Hepatocyte (in vitro differentiated cells and primary cell): Measurements from ENCODE around the gene ZNF248.

DNA sequence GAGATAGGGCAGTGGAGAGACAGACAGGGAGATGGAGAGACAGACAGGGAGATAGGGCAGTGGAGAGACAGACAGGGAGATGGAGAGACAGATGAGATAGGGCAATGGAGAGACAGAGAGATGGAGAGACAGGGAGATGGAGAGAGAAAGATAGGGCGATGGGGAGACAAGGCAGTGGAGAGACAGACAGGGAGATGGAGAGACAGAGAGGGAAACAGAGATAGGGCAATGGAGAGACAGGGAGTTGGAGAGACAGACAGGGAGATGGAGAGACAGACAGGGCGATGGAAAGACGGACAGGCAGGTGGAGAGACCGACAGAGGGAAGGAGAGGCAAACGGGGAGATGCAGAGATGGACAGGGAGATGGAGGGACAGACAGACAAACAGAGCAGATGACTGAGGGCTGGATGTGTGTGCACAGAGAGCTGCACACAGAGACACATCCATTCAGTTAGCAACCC, 133.7 kb downstream of the CCNY start:
- RAMPAGE, long total RNA, result no peak
- RRBS, result no CpG with 5 or more reads among the region's 5 CpGs

DNA sequence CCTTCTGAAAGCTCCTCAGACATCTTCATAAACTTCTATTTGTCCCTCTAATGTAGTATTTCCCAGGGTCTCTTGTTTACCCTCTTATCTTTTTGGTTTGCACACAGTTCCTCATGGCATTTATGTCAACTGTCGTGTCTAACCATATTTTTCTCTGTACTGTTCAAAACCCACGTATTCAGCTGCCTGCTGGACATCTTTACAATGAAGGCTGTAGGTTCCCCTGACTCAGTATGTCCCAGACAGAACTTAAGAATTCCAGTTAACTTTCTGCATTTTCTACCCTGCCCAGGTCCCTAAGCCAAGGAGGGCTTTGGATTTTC, 119.3 kb upstream of the GJD4 start:
- RAMPAGE, long total RNA, result no peak
- RRBS, result no CpG with 5 or more reads among the region's 2 CpGs

DNA sequence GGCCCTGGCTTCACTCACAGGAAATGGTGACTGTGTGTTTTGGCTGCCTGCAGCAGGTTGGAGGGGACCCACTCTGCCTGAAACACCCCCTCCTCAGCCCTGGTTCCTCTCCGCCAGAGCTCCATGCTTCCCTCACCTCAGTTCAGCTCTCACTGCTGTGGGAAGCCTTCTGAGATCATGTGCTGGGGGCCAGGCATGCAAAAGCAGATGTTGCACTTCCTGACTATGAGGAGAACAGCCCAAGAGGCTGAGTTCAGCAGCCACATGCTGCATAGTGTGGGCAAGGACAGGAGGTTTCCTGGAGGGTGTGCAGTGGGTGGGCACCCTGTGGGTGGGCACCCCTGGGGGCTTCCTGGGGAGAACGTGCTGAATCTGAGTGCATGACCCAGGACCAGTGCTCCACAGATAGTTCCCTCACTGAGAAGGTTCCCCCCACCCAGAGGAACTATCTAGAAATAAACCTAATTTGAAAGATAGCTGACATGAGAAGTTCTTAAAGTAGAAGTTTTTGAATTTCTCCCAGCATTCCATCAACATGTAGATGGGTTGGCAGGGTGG, 40.4 kb upstream of the GJD4 start:
- RAMPAGE, long total RNA, result no peak
- RRBS, result no CpG with 5 or more reads among the region's 2 CpGs

DNA sequence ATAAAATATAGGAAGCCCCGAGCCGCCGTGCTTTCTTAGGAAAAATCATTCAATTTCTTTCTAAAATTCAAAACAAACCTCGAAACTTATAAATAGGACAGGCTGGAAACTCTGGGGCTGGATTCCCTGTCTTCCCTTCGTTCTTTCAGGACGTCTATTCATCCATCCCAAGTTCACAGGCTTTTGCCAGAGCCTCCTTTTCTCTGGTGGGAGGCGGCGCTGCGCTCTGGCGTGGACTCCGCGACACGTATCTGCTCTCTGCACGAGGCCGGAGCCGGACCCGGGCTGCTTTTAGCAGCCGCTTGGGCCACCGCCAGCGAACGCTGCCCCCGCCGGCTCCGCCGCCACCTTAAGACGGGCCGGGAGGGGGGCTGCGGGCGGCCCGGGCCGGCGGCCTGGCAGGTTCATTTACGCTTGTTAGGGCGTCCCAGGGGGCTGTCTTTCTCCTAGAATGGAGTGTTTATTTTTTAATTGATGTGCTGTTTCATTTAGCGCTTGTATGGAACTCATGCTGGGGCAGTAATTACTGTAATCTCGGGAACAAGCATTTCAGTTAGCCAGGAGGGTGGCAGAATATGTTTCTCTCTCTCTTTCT, 1.1 kb upstream of the FZD8 start:
- RAMPAGE, long total RNA, result no peak
- RRBS, result 2% methylated on average over 7 of the region's 36 CpGs

DNA sequence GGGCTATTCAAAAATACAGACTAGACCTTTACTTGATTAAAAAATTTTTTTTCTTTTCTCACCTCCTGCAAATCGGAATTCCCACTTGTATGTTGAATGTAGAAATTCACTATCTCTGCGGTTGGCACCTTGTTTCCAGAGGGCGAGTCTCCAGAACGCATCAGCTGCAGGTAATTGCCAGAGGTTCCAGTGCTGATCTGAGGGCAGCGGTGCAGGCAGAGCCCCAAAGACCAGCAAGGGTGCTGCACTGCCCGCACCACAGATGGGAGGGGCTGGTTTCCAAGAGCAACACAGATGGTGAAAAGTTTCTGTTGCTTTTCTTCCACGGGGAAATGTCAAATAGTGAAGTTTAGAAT, 2.3 kb upstream of the FZD8 start:
- RAMPAGE, long total RNA, result no peak
- RRBS, result no CpG with 5 or more reads among the region's 7 CpGs

DNA sequence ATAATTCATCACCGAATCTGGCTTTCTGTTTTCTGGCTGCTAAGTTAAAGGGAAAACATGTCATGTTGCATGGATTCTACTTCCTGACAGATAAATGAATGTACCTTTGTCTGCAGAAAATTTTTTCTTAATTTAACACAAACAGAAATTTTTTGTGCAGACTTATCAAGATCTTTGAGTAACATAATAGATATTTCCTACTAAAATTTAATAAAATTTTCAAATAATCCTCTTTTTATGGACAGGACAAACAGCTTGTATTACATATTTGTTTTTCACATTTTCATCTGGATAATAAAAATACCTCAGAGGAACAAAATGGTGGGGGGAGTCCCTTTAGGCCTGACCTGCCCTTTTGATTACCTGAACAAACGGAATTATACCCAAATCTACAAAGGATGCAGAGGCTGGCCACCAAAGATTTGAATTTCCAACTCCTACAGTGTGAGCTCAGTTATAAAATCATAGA, 636.9 kb upstream of the FZD8 start:
- RAMPAGE, long total RNA, result no peak
- RRBS, result no CpG with 5 or more reads among the region's 2 CpGs

DNA sequence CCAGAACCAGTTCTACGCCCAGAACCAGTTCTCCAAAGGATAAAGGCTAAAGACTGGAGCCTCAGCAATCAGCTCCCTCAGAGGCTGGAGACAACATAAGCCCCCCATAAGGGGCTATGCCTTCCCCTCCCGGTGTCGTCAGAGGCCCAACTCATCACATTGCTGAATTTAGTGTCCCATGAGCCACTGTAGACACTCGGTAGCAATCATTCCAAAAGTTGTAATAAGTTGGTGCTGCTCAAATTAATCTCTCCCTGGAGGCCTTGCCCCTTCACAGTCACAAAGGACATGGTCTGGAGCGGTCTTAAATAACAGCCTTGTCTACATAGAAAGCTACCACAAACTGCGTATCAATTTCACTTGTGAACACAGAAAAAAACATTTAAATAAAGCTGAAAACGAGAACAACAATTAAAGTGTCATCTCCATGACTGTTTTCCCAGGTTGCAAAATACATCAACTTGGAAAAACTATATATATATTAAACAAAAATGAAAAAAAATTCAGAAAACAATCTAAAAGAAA, 35.4 kb downstream of the ZNF248 start:
- RAMPAGE, long total RNA, result no peak
- RRBS, result no CpG with 5 or more reads among the region's 7 CpGs

- RAMPAGE, long total RNA, result no peak
- RRBS, result under 1% methylated on average over 3 of the region's 63 CpGs
These were observed at the start of gene ZNF248 for GRCh38 chr10:37856696-37857876. Gene ZNF248, minus strand, starts transcription at chr10:37857610.

DNA sequence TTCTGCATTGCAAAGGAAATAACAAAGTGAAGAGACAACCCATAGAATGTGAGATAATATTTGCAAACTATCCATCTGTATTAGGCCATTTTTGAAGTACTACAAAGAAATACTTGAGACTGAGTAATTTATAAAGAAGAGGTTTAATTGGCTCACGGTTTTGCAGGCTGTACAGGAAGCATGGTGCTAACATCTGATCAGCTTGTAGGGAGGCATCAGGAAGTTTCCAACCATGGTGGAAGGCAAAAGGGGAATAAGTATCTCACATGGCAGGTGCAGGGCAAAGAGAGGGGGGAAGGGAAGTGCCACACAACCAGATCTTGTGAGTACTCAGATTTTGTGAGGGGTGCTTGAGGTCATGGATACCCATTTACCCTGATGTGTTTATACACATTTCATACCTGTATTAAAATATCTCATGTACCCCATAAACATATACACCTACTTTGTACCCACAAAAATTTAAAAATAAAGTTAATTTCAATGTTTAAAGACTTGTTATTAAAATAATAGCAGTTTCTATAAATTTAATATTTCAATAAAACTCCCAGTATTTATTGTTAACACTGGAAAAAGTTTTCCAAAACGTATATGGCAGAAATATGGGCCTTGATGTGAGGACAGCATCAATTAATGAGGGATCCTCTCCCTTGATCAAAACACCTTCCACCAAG, 28.8 kb downstream of the ZNF37A start:
- RAMPAGE, long total RNA, result no peak
- RRBS, result no CpG with 5 or more reads among the region's 2 CpGs

- RAMPAGE, long total RNA, result no peak
- RRBS, result no CpG with 5 or more reads among the region's 3 CpGs
These were observed 513.5 kb downstream of the ZNF33B start for GRCh38 chr10:42125006-42125206.

DNA sequence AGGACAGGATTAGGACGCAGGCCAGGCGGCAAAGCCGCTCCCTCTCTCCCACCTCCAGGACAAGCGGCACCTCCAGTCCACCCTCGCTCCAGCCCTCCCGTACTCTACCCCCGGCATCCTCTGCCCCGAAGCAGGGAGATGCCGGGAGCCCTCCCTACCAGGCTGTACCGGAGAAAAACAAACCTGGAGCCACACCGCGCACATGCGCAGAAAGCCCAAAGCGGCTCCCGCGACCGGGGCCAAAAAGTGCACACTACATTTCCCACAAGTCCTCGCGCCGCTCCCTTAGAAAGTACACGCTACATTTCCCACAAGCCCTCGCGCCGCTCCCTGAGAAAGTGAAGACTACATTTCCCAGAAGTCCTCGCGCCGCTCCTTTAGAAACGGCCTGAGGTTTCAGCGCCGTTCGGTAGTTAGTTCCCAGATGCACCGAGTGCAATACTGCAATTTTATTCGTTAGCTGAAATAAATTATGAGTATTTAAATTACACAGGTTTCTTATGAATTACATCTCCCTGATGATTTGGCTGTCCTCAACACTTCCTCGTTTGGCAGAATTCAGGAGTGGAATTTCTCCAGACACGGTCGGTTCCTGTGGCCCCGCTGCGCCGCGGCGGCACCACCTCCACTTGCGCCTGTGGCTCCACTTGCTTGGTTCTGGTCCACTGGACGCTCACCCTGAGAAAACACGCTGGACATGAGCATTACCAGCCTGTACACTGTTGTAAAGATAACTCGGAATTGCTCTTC, 85.6 kb downstream of the ZNF33B start:
- RAMPAGE, long total RNA, result no peak
- RRBS, result 1% methylated on average over 8 of the region's 45 CpGs

DNA sequence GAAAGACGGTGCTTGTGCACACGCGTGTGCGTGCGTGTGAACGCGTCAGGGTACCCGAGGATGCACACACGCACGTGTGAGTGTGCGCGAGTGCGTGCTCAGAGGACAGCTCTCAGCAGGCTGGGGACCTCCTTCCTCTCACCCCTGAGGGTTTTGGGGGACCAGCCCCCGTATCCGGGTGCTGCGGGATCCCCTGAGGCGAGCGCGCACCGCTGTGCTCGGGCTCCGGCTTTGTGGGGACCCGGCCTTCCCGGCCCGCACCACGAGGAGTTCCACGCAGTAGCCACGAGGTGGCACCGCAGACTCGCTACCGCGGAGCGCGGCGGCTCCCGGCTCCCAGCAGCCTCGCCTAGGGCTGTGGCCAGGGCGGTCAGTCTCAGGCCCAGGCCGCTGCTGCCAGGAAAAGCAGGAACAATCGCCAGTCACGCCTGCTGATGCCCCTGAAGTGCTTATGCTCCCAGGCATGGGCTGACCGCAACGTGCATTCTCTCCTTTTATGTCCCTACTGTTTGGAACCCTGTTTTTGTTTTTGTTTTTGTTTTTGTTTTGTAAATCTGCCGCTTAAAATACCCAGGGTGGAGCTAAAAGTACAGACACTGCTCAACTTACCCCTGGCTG, 84.1 kb downstream of the BMS1 start:
- RAMPAGE, long total RNA, result no peak
- RRBS, result 2% methylated on average over 5 of the region's 44 CpGs

GRCh38 chr10:43082014-43082516, 5.2 kb downstream of the RET start:
- RAMPAGE, long total RNA, result no peak
- RRBS, result no CpG with 5 or more reads among the region's 6 CpGs

DNA sequence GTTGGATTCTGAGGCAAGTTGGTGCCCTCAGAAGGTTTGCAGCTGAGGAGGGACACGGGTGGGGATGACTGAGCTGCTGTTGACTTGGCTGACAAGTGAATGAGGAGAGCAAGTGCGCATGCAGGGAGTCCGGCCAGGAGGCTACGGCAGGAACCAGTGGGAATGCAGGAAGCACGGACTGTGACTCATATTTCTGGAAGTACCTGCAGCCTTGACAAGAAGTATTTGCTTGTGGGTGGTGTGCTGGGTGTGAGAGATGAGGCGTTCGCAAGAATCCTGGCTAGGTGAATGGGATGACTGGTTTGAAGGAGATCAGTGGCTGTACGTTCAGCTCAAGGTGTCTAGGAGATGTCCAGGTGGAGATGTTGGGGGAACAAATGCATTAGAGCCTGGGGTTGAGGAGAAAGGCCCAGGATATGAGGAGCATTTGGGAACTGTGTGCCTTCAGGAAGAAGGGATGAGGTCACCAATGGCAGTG, 30.8 kb upstream of the FXYD4 start:
- RAMPAGE, long total RNA, result no peak
- RRBS, result no CpG with 5 or more reads among the region's 8 CpGs

DNA sequence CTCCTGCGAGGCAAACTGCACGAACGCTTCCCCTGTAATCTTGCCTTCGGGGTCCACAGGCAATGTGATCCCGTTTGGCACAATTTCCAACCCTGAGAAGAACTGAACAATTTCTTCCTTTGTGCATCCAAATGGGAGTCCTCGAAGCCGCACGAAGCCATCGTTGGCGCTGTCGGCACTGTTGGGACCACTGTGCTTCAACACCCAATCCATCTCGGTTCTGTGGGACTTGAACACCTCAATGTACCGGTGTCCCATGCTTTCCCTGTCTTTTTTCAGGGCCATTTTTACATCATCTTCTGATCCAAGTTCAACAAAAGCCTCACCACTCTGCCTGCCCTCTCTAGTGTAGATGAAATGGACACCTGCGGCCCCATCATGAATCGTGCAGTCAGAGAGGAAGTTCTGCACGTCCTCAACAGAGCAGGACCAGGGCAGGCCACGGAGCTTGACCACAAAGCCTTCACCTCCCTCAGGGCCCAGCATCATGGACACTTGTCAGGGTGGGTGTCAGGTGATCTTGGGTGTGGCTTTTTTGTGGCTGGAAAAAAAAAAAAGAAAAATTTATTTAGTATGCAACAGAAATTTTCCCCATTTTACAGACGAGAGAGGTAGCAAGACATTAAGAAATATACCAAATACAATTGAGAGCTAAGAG, 16.1 kb downstream of the FXYD4 start:
- RAMPAGE, long total RNA, result no peak
- RRBS, result no CpG with 5 or more reads among the region's 18 CpGs

DNA sequence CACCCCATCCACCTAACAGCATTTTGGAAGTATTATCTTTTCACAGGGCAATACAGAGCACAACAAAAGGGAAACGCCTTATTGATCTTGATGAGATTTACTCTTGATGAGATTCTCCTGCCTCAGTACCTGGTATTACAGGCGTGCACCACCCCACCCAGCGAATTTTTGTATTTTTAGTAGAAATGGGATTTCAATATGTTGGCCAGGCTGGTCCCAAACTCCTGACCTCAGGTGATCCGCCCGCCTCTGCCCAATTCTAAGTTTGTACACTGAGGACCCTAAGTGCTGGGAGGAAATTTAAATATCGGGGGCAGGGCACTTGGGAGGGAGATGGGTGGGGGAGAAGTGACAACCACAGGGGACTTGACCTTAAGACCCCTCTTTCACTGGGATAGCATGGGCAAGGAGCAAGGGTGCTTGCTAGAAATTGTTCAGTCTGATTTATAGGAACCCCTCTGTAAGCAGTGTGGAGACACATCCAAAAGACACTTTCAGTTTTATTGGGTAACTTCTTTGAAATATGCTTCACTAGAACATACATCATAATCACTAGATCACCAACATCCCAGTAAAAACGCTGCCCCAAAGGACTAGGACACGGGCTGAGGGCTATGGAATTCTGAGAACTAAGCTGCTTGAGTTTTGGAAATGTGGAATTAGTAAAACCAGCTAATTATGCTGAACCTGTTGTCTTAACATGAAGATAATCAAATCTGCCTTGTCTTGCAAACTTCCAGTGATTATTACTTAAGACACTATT, 14.0 kb downstream of the HNRNPF start:
- RAMPAGE, long total RNA, result no peak
- RRBS, result no CpG with 5 or more reads among the region's 8 CpGs

DNA sequence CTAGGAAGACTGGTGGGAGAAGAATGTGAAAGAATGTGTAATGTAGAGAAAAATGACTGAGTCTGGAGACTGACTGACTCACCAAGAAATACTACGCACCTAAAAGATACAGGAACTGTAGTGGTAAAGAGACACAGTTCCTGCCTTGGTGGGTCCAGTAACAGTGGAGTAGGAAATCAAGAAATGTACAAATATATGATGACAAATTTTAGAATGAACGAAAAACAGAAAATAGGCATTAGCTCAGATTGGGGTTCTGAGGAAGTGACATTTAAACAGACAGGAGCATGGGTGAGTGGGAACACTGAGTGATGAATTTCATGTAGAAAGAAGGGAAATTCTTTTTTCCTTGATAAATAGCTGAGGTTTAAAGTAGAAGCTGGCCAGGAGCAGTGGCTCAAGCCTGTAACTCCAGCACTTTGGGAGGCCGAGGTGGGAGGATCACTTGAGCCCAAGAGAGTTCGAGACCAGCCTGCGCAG, 9.3 kb downstream of the HNRNPF start:
- RAMPAGE, long total RNA, result no peak
- RRBS, result no CpG with 5 or more reads among the region's 5 CpGs

GRCh38 chr10:43407089-43407455, 1.9 kb downstream of the HNRNPF start:
- RAMPAGE, long total RNA, result no peak
- RRBS, result under 1% methylated on average over 37 of the region's 50 CpGs

- RAMPAGE, long total RNA, result no peak
- RRBS, result no CpG with 5 or more reads among the region's 10 CpGs
These were observed 16.7 kb downstream of the ZNF487 start for GRCh38 chr10:43453437-43454282.

GRCh38 chr10:43827677-43828357, 179.1 kb upstream of the ZNF32 start:
- RAMPAGE, long total RNA, result no peak
- RRBS, result no CpG with 5 or more reads among the region's 4 CpGs